Calu3 (cell line): Measurements from ENCODE around the genes TLR5 and SUSD4.

DNA sequence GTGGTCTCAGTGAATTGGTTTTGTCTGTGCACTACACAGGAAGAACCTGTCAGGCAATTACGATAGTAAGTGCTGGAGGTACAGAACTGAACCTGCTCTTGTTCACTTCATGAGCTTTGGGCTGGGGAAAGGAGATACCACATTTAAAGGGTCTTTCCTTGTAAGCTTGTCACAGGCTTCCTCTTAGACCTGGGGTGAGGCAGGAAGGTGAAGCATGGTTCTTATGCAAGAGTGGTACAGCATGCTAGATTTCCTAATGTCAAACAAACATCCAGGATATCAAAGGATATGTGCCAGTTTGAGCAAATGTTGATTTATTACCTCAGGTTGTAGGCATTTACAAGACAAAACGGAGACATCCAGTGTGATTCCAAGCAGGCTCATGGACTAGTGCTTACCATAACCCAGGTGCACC lies 25.9 kb downstream of the HHIPL2 start:
- PRO-cap = no peak

- PRO-cap = bidirectional peak, plus-strand start at chr1:222643900, minus-strand start at chr1:222643936; bidirectional peak, plus-strand start at chr1:222644329, minus-strand start at chr1:222644168
Observed at GRCh38 chr1:222643548-222644504, 25.9 kb downstream of the MIA3 start.

GRCh38 chr1:222739424-222739846 lies 2.4 kb downstream of the FAM177B start:
- PRO-cap = no peak

- PRO-cap = no peak
Observed at GRCh38 chr1:223023083-223023661, 119.9 kb downstream of the TLR5 start.

GRCh38 chr1:223046000-223046435 lies 97.0 kb downstream of the TLR5 start:
- PRO-cap = no peak

- PRO-cap = no peak
Observed at GRCh38 chr1:223092207-223092546, 50.9 kb downstream of the TLR5 start.

GRCh38 chr1:223142886-223143630 lies at the start of gene TLR5:
TSS of gene TLR5 (minus strand) at chr1:223143248.
- PRO-cap = bidirectional peak, plus-strand start at chr1:223143375, minus-strand start at chr1:223142963

GRCh38 chr1:223288730-223289261 lies 75.2 kb downstream of the SUSD4 start:
- PRO-cap = no peak

DNA sequence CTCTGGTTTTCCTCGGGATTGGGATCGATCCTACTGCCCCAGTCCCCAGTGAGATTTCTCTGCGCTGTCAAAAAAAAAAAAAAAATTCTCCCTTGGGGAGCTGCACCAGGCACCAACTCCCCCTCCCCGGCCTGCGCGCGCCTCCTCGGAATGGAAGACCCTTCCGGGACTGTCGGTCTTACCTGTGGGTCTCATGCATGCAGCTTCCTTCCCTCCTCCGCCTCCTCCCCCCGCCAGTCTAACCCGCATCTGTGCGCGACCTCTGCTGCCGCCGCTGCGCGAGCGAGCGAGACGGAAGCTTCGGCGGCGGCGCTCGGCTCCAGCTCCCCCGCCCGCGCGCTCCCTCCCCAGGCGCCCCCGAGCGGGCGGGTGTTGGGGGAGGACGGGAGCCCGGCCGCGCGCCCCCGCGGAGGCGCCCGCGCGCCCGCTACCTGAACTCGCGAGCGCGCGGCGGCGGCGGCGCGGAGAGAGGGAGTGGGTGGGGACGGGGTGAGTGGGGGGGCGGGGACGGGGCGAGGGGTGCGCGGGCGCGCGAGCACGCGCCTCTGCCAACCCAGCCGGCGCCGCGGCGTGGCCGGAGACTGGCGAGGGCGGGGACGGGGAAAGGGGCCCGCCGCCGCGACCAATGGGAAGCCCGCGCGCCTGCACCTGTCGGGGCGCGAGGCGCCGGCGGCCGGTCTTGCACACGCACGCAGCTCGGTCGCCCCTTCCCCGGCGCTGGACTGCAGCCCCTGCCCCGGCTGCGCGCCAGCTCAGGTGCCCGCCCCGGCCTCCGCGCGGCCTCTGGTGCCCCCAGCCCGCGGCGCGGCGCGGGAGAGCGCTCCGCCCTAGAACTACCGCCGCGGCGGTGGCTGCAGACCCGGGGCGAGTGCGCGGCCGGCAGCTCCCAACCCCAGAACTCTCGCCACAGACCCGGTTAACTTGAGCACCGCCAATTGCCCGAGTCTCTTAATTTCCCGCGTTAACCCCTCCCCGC lies at the start of gene SUSD4:
Gene SUSD4, minus strand, starts transcription at position 302 of the 976 bp plus-strand sequence.
- PRO-cap = bidirectional peak, plus-strand start at position 654 of the sequence, minus-strand start at position 583 of the sequence

DNA sequence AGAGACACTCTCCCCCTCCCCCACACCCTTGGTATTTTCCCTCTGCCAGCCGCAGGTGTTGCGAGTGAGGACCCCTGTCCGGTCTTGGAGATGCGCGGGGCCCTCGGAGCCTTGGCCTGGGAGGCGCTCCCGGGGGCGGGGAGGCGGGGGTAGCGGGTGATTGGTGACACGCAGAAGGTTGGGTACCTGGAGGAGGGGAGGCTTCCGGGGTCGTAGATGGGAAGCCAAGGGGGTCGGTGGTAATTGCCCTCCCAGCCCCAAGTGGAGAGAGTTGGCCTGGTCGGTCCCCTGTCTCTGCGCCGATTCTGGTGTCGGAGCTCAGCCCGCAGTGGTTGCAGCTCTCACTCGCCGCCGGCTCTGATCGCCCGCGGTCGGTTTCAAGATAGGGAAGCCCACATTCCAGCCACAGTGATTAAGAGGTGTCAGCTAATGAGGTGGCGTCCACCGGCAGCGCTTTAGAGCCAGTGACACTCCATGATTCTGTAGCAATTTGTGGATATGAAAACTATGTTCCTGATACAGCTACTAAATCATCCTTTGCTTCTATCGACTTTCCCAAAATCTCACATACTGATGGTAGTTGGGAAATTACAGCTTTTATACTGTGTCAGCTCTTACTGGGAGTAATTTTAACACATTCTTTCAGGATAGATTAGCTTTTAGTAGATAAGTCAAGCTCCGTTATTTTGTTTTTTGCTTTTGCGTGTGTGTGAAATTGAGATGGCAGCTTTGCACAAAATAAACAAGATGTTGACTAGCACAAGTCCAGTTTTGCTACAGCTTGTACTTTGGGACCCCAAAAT lies 1.1 kb upstream of the SUSD4 start:
- PRO-cap = no peak

DNA sequence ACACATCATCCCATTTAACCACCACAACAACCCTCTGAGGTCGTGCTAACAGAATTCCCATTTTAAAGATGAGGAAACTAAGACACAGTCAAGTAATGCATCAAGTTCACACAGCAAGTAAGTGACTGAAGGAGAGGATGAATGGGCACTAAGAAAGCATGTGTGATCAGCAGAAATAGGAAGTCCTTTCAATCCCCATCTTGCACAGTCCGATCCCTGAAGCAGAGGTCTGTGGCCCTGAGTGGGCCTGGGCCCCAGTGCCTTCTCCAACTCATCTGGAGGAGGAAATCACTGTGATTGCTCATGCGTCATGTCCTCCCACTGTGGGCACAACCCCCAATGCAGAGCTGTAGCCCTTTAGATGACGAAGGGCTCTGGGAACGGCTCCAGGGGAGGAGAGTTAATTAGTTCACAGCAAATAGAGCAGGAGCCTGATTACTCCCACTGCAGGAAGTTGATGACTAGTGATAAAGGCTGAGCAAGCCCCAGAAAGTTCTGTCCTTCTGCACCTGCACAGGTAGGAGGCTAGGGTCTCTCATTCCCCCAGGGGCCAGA lies 111.4 kb downstream of the CCDC185 start:
- PRO-cap = no peak

DNA sequence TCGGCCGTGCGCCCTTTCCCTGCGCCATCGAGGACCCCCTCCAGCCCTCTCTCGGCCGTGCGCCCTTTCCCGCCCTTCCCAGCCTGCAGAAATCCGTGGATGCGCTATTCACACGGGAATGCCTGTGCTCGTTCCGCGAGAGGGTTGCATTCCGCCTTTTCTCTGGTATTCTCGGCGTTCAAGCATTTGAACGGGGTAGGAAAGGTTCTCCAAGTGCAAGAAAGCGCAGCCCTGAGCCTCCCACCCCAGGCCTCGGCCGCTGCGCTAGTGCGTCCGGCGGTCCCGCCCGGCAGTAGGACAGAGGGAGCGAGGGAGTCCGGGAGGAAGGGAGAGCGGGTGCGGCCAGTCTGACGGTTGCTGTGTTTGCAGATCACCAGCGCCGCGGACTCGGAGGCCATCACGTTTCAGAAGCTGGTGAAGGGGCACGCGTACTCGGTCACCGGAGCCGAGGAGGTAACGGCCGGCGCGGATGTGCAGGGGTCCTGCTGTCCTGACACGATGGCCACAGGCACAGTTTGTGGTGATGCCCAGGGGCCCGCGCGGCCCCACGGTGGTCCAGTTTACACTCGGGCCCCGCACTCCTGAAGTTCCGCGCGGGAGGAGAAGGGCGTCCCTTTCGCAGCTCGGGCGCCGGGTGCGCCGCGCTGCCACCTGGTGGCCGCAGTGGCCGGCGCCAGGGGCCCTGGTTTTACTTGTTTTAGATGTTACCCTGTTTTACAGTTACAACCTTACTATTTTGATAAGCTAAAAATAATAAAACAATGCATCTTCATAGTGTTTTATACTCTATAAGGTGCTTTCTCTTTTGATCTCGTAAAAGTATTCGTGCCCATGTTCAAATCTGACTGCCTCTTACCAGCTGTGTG lies 36.6 kb downstream of the CAPN2 start:
- PRO-cap = no peak

- PRO-cap = no peak
Observed at GRCh38 chr1:223820371-223821090, 25.2 kb downstream of the TP53BP2 start.

DNA sequence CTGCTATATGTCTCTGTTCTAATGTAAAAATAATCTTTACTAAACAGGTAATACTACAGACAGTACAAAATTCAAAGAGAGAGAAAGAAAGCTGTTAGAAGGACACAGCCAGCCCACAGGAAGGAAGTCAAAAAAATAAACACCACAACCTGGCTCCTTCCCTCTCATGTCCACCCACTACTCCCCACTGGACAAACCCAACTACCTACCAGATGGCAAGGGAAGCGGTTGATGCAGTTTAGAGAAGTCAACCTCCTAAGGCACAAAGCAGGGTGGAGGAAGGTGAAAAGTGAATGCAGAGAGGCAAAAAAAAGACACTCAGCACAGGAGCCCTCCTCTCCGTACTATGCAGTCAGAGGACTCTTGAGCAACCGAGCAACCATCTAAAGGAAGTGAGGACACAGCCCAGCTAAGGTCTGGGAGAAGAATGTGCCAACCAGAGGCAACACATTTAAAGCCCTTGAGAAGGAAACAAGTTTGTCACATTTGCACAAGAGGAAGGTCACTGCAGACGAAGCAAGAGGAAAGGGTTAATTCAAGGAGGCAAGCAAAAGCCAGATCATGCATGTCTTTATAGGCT lies 20.0 kb downstream of the TP53BP2 start:
- PRO-cap = no peak

DNA sequence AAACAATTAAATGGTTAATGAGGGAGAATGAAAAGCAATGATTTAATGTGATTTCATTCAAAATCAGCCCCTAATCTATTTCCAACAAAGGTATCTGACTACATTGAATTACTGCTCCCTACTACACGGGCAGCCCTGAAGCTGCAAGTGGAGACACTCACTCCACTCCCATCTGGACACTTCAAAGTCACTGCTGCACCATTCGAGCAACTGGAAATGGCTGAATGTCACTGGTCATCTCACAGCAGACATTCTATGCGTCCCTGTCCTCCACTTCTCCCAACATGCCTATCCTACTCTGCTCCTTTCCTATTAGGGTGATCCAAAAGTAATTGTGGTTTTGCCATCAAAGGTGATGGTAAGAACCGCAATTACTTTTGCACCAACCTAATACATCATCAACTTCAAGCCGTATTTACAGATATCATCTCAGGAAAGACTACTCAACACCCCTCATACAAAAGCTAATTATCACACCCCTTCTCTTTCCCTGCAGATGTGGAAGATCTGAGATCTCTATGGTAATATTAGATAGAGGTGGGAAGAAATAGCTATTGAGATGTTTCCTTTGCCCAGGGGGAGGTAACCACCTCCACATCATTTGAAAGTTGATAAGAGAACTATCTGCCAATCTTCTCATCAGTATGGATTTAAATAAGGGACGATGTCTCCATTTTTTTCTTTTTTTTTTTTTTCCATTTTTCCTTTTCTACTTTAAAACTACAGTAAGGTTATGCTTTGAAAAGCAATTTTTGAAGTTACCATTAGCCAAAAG lies 7.2 kb downstream of the TP53BP2 start:
- PRO-cap = no peak

GRCh38 chr1:223843846-223844390 lies 1.8 kb downstream of the TP53BP2 start:
- PRO-cap = unidirectional peak, plus-strand start at chr1:223844131

DNA sequence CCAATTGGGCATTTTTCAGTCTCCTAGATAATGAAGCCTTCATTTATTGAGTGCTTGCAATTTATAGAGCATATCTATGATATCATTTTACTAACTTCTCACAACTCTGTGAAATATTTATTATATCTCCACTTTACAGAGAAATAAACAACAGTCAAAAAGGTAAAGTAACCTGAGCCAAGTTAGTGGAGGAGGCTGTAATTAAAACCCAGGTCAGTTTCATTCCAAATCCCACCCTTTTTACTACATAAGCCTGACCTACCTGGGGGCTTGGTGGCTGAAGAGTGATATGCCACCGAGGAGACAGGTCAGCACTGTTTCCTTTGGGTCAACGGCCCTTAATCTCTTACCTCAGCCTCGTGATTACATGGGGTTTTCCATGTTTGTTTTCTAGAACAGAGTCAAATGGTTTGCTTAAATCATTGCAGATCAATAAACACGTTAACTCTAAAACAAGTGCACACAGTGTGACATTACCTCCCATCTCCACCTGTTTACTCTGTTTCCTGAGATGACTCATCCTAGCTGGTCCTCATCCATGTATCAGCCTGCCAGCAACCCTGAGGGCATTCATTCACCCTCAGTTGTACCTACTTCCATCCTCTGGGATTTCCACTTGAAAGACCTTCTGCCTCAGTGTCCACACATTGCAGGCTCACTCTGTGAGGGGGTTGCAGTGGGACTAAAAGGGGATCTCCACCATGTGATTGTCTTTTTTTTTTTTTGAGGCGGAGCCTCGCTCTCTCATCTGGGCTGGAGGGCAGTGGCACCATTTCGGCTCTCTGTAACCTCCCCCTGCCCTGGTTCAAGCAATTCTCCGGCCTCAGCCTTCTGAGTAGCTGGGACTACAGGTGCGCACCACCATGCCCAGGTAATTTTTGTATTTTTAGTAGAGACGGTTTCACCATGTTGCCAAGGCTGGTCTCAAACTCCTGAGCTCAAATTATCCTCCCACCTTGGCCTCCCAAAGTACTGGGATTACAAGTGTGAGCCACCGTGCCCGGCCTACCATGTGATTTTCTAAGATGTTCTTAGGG lies 40.9 kb upstream of the TP53BP2 start:
- PRO-cap = no peak

- PRO-cap = no peak
Observed at GRCh38 chr1:223998329-223999086, 115.4 kb upstream of the FBXO28 start.

- PRO-cap = no peak
Observed at GRCh38 chr1:224014960-224015625, 98.8 kb upstream of the FBXO28 start.

DNA sequence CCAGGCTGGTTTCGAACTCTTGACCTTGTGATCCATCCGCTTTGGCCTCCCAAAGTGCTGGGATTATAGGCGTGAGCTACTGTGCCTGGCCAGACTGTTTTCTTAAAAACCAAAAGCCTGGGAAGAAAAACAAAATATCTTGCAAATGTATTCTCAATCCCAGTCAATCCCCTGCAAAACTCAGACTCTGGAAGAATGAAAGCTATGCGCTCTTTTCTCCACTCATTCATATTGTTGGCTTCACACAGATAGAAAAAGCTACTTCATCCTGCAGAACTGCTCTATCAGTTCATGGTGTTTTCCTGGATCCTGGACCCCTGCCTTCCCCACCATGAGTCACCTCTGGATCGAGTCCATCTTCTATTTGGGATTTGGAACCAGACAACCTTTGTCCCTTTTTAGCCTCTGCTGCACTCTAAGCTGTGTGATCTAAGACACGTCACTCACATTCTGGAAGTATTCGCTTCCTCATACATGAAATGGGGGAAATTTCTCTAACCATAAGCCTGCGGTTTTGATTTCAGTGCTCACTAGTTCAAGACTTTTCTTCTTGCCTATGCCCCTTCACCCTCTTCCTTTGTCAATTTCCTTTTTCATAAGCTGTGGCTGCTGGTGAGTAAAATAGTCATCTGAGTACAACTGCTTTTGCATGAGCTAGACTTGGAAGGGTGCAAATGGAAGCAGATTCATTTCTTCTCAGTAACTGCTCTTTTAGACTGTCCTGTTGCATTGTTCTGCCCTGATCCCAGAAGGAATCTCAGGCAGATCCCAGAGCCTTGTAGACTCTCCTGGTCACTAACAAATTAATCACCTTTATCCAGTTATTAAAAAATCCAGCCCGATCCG lies 14.1 kb upstream of the DEGS1 start:
- PRO-cap = no peak